ENCODE data around the gene GFOD1.

DNA sequence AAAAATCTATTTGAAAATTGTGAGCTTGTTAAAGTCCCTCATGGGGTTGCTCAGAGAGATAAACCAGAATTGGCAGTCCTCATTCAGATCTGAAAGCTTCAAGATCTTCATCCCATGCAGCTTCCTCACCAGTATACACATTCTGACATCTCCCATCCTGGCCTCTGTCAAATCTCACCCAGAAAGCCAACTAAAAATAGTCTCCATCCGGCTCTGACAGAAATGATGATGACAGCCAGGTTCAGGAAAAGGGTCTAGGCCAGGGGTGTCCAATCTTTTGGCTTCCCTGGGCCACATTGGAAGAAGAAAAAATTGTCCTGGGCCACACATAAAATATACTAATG, 61.9 kb downstream of the GFOD1 start:
- PRO-cap, result no peak

GRCh38 chr6:13487197-13488109, at the start of gene GFOD1:
TSS of gene GFOD1 (minus strand) at chr6:13487600.
- PRO-cap, result unidirectional peak, minus-strand start at chr6:13487600

GRCh38 chr6:13527684-13527984, 40.2 kb upstream of the GFOD1 start:
- PRO-cap, result no peak

GRCh38 chr6:13573065-13573520, 1.3 kb upstream of the SIRT5 start:
- PRO-cap, result no peak

- PRO-cap, result no peak
Observed at GRCh38 chr6:13613692-13614079, 1.4 kb upstream of the NOL7 start.

DNA sequence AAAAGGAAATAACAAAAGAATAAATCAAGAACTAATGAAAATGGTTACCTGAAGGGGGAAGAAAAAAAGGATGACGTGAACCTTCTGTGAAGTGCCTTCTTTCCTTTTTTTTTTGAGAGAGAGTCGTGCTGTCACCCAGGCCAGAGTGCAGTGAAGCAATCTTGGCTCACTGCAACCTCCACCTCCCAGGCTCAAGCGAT, 30.0 kb downstream of the RANBP9 start:
- PRO-cap, result no peak

- PRO-cap, result no peak
Observed at GRCh38 chr6:13687698-13688361, 23.8 kb downstream of the RANBP9 start.

DNA sequence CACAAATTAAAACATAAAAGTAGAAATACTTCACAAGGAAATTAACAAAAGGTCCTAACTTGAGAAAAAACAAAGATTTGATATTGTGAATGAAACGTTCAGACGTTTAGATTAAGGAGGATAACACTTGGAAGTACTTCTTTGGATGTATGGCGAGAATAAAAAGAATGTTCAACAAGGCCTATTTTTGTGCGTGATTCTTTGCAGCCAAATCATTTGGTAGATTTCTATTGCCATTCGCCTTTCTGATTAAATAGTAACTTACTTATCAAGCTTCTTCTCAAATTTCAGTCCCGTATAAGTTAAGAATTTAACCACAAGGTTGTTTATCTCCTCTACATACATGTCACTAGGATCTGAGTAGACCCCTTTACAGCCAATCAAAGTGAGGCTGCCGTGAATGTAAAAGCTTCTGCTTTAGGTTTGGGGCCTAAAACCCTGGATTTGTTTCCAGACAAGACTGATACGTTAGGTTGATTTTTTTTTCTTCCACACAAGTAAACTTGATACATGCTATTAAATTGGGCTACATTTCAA, 2.1 kb downstream of the RANBP9 start:
- PRO-cap, result no peak

- PRO-cap, result no peak
Observed at GRCh38 chr6:13710399-13711464, 903 bp downstream of the RANBP9 start.

DNA sequence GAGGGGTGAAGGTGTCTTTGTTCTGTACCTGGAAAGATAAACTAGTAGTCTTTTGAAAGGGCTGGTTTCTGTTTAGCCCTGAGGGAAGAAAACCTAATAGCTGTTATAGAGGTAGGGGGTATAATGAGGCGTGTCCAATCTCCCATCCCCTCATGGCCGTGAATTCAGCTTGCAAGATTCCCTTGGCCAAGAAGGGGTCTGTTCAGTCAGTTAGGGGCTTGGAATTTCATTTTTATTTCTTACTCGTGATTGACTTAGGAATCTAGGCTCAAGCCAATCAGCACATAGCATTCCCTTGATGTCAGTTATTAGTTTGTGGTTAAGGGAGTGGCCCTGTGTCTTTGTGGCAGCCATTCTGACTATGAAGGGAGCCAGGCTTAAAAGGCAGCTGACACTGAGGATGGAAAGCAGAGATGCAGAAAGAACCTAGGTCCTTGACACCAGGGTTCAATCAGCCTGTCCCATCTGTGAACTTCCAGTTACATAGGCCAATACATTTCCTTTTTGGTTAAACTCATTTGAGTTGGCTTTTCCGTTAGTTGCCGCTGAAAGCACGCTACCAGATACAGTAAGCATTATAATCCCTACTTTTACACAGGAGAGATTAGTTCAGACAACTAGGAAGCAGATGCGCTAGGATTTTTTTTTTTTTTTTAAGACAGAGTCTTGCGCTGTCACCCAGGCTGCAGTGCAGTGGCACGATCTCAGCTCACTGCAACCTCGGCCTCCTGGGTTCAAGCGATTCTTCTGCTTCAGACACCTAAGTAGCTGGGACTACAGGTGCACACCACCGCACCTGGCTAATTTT, 48.1 kb downstream of the MCUR1 start:
- PRO-cap, result no peak

DNA sequence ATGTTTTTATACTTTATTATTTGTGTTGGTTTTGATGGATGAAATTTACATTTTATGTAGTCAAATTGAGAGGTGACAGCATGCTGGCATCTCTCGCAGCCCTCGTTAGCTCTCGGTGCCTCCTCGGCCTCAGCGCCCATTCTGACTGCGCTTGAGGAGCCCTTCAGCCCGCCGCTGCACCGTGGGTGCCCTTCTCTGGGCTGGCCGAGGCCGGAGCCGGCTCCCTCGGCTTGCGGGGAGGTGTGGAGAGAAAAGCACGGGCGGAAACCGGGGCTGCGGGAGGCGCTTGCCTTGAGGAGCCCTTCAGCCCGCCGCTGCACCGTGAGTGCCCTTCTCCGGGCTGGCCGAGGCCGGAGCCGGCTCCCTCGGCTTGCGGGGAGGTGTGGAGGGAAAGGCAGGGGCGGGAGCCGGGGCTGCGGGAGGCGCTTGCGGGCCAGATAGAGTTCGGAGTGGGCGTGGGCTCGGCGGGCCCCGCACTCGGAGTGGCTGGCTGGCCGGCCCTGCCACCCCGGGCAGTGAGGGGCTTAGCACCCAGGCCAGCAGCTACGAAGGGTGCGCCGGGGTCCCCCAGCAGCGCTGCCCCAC, 45.5 kb upstream of the MCUR1 start:
- PRO-cap, result no peak

DNA sequence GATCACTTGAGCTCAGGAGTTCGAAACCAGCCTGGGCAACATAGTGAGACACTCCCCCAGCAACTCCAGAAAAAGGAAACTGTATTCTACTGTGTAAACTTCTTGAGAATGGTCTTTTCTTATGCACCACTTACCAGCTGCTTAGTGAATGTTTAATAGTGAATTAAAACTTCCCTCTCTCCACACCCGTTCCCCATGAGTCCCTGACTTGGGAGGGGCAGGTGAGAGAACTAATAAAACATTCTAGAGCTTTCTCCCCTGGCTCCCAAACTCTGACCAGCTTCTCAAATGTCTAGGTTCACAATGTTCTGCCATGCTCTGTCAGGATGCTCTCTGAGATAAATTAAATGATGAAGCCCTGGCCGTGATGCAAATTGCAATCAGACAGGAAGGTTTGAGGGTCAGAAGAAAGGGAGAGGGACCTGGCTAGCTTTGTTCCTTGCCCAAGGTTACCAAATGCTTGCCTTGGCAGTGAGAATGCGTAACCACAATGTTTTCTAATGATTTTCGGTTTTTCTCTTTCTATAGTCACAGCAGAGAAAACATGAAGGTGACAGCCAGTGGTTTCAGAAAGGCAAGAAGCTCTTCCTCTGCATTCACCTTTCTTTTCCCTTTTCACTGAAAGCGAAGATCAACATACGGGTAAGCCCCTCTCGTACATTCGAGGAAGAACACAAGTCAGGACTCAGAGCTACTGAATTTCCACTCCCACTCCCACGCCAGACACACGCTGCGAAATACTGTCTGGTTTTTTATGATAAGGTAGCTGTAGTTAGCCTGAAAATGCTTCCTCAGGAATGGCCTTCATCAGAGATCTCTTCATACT, 7.7 kb upstream of the CD83 start:
- PRO-cap, result no peak

DNA sequence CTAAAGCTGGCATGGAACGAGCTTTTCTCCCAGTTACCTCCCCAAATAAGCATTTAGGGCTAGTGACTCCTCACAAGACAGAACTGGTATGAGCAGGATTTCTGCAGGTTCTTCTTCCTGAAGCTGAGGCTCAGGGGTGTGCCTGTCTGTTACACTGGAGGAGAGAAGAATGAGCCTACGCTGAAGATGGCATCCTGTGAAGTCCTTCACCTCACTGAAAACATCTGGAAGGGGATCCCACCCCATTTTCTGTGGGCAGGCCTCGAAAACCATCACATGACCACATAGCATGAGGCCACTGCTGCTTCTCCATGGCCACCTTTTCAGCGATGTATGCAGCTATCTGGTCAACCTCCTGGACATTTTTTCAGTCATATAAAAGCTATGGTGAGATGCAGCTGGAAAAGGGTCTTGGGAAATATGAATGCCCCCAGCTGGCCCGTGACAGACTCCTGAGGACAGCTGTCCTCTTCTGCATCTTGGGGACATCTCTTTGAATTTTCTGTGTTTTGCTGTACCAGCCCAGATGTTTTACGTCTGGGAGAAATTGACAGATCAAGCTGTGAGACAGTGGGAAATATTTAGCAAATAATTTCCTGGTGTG, 17.7 kb downstream of the CD83 start:
- PRO-cap, result no peak

- PRO-cap, result no peak
Observed at GRCh38 chr6:14142055-14142946, 24.7 kb downstream of the CD83 start.

GRCh38 chr6:14720928-14721493, 524.9 kb upstream of the JARID2 start:
- PRO-cap, result unidirectional peak, minus-strand start at chr6:14721004

- PRO-cap, result no peak
Observed at GRCh38 chr6:14734461-14735523, 511.1 kb upstream of the JARID2 start.

GRCh38 chr6:14784615-14785419, 461.1 kb upstream of the JARID2 start:
- PRO-cap, result no peak

DNA sequence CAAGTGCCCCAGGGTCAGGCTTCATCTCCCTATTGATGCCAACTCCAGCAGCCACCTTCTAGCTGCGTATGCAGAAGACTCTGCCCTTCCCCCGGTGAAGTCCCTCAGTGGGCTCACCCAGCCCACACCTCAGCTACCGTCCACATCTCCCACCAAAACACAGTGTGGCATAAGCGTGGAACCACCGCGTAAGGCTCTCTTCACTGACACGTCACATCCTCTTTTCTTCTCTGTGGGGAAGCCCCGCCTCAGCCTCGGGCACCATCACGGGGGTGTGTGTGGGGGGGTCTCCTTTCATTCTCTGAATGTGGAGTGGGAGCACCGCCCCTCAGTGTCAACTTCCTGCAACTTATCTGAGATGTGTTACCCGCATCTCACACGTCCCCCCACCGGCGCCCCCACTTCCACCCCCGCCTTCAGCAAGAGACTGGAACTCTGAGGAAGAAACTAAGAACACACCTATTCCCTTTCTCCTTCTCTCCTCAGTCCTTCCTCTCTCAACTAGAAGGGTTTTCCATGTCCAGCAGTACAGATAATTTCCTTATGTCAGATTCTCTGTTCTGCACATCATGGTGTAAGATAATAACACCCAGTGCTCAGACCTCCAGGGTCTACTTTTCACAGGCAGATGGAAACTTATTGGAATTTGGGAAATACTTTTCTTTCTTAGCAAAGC, 388.3 kb upstream of the JARID2 start:
- PRO-cap, result unidirectional peak, minus-strand start at position 164 of the sequence

- PRO-cap, result no peak
Observed at GRCh38 chr6:14966797-14967557, 278.9 kb upstream of the JARID2 start.

DNA sequence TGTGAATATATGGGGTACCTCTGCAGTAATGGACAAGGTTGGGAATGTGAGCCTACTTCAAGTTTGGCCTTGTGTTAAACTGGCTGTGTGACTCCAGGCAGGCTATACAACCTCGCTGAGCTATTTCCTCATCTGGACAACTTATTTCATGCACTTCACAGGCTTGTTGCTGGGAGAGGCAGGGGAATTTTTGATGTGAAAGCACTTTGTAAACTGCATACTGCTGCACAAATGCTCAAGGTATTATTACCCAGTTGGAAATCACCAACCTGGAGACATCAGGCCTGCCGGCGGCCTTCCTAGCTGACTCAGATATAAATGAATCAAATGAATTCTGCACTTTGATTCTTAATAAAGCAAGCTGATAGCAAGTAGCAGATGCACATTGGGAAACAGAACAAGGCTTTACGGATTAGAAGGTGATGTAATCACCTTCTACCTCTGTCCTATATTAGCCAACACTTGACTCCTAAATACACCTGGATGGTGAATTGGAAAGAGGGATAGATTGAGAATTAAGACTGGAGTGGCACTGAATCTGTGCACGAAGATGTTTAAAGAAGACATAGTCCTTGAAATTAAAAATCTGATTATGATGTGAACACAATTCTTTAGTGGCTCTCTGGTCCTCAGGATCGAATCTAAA, 10.1 kb downstream of the JARID2 start:
- PRO-cap, result no peak

Data from neutrophil (primary cell).